SK-MEL-5 (cell line): ENCODE measurements around a stretch of chr1.

DNA sequence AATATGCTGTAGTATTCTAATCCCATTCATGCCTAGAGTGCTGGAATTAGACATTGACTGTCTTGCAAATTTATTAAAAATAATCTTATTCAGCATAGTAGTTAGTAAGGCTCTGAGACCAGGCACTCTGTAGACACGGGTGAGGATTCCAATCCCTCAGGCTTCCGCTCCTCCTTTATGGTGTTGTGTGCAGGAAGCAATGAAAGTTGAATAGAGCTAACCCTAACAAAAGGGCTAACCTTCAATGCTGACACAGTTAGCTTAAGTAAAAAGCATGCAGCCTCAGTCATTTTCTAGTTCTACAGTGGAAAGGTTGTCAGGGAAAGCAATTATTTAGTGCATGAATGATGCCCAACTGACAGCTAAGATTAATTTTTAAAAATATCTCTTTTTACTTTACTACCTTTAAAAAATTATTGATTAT, 199.6 kb upstream of the SGIP1 start:
RAMPAGE:
- cytosol, long total RNA = no peak
- long total RNA = no peak
- nucleus, long total RNA = no peak

DNA sequence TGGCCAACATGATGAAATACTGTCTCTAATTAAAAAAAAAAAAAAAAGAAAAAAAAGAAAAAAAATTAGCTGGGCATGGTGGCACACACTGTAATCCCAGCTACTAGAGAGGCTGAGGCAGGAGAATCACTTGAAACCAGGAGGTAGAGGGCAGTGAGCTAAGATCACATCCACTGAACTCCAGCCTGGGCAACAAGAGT, 191.5 kb upstream of the SGIP1 start:
RAMPAGE:
- cytosol, long total RNA = no peak
- long total RNA = no peak
- nucleus, long total RNA = no peak

GRCh38 chr1:66481039-66481708, 52.8 kb upstream of the SGIP1 start:
RAMPAGE:
- cytosol, long total RNA = no peak
- long total RNA = no peak
- nucleus, long total RNA = no peak

DNA sequence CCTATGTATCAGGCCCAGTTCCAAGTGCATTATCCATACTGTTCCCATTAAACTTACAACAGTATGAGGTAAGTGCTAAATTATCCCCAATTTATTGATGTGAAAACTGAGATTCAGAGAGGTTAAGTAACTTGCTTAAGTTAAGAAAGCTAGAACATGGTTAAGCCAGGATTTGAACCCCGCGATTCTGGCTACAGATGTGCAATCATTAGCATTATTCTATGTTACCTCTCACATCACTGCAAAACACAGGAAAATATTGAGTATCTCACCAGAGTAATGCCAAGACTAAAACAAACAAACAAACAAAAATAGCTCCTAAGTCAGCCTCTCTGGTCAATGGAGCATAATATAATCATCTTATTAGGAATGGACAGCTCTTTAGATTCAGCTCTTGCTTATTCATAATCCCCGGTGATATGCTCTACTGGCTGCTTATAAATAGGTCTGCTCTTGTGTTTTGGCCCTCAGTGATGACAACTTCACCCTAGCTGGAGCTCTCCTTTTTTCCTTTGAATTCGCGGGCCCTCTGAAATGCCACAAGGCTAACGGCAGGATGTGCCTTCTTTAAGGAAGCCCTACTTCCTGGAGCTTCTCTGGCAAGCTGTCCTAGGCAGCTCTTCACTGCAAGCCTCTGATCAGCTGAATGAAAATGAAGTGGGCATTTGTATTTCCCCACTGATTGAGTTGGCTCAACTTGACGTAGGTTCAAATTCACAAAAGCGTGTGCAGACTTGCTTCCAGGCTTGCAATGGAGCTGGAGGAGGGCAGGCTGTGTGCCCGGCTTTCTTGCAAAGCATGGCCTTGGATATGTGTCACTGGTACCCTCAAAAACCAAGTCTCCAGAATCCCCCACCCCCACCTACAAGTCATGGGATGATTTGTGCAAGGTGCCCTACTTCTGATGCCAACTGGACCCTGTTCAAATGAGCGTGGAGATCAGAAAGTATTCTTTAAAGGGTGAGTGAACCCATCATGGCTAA, 22.1 kb downstream of the SGIP1 start:
RAMPAGE:
- cytosol, long total RNA = no peak
- long total RNA = no peak
- nucleus, long total RNA = no peak

GRCh38 chr1:66676737-66677319, 75.4 kb upstream of the DYNLT5 start:
RAMPAGE:
- cytosol, long total RNA = no peak
- long total RNA = no peak
- nucleus, long total RNA = no peak

RAMPAGE:
- cytosol, long total RNA = no peak
- long total RNA = no peak
- nucleus, long total RNA = no peak
Measured at GRCh38 chr1:66705081-66705772, 47.0 kb upstream of the DYNLT5 start.

DNA sequence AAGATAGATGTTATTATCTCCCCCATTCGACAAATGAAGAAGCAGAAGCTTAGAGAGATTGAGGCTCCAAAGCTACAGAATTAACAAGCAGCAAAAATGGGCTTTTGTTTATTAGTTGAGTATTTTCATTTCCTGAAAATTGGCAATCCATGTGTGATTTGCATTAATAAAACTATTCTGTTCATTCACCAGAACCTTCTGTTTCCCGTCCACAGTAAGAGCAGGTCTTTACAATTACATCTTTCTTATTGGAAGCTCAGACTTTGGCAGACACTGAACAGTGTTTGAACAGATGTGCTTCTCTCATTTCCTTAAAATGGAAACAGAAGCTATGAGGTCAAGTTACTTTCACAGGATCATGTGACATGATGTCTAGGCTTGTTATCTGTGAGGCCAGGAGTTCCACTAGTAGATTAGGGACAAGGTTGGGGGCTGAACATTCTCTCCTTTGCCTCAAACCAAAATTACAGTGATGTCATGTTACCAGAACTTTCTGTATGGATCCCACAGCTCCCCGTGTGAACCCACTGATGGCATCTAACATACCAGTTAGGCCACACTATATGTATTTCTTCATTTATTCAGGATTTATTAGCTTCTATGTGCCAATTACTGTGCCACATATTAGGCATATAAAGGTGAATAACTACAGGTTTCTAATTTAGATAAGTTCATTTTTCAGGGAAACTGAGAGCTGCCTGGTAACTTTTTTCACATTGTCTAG, 5.9 kb downstream of the DYNLT5 start:
RAMPAGE:
- cytosol, long total RNA = no peak
- long total RNA = no peak
- nucleus, long total RNA = no peak

GRCh38 chr1:66987250-66988067, 62.7 kb downstream of the MIER1 start:
RAMPAGE:
- cytosol, long total RNA = no peak
- long total RNA = no peak
- nucleus, long total RNA = no peak

RAMPAGE:
- cytosol, long total RNA = no peak
- long total RNA = no peak
- nucleus, long total RNA = no peak
Measured at GRCh38 chr1:67054270-67054876, 425 bp upstream of the SLC35D1 start.

DNA sequence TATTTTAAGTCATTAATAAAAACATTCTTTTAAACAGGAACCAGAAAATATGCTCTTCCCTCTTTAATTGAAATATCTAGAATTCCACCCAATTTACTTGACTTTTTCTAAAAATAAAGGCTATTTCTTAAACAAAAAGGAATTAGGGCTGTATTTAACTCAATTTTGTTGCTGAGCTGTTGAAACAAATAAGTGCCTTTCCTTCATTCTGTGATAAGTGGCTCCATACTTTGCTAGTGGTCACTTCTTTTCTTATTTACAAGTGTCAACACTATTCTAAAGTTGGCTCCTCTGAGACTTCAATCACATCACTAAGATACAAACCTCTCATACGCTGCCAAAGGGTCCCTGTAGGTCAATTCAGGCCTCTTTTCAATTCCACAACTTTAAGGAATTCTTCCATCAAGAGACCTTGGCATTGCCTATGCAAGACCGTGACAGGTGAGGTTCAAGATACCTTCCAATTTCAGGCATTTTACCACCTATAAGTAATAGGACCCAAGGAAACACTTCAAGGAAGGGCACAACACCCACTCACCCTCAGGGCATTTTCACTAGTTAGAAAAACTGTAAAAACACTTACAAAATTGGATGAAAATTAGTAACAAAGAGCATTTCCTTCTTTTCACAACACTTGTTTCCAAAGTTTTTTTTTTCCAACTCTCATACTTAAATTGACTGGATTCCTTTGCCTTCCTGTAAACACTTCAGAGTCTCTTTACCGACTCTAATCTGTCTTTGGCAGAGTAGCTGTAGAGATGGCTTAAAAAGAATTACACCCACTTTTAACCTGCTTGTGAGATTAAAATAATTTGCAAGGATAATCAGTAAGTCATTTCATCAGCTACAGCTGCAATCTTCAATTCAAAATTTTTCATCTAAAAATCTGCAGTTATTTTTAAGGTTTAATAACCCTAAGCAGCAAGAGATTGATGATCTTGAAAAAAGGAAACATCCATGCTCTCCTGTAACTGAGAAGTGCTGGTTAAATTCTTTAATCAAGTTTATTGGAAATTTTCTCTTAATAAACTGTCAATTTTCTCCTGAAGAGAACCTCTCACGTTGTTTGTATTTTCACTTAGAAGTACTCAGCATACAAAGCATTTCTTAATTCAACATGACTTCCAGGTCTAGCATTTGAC, 24.5 kb downstream of the SERBP1 start:
RAMPAGE:
- cytosol, long total RNA = no peak
- long total RNA = no peak
- nucleus, long total RNA = no peak

DNA sequence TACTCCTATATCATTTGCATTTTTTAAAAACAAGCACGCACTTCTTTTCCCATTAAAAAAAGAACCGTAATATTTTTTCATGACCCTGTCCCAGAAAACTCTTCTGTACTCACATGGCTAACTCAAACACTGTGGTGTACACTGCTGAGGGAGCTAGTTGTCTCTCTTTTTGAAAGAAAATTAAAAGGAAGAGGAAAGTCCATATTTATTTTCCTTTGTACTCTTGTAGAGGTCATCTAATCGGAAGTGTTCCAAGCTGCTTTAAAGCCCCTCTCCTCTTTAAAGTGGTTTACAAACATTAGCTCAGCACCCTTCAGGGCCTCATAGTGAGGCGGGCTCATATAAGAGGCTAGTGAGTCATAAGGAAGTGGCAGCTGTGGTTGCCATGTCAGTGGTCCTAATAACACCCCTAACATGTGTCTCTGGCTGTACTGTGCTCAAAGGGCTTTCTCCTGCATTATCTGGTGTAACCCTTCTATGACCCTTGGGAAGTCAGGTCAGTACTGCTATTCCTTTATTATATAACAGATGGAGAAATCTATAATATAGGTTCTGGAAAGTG, 104.4 kb upstream of the SERBP1 start:
RAMPAGE:
- cytosol, long total RNA = no peak
- long total RNA = no peak
- nucleus, long total RNA = no peak

GRCh38 chr1:67590132-67590712, 94.8 kb upstream of the GADD45A start:
RAMPAGE:
- cytosol, long total RNA = no peak
- long total RNA = no peak
- nucleus, long total RNA = no peak

DNA sequence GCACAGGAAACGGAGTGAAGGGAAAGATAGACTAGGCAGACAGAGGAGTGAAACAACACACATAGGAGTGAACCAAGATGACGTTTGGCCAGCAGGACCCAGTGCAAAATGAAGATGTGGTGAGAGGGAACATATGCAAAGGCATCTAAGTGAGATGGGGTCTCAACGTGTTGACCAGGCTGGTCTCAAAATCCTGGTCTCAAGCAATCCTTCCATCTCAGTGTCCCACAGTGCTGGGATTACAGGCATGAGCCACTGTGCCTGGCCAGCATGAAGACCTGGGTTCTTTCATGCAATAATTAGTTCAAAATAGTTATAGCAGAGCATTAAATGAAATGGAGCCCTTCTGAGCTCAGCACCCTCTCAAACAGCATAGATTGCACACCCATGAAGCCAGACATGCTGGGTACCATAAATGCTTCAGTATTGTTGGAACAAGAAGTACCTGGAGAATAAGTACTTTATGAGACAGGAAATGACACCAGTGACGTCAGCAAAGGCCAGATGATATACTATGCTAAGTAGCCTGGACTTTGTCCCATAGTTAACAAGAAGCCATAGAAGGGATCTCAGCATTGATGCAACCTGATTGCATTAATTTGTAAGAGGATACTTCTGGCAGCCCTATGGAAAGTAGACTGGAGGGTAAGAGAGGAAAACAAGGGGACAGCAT, 16.5 kb upstream of the GADD45A start:
RAMPAGE:
- cytosol, long total RNA = no peak
- long total RNA = no peak
- nucleus, long total RNA = no peak

DNA sequence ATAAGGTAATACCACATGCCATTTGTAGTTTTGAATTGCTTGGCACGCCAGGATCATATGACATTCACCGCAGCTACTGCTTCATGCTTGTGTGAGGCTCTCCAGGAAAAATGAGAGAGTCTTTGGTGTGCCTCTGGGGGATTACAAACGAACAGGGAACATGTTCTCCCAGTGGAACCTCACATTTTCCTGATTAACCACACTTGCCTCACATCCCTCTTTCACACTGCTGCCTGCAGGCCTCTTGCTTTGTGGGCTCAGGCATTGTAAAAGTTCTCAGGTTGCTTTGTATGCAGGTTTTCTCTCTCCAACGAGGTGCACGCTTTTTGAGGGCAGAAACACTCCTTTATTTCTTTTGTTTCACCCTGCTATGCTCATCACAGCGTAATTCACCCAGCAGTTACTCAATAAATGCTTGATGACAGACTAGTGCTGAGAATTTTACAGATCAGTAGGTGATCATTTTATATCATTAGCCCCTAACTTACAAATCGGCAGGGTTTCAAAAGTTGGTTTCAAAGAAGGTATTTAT, 65.2 kb downstream of the GADD45A start:
RAMPAGE:
- cytosol, long total RNA = no peak
- long total RNA = no peak
- nucleus, long total RNA = no peak

DNA sequence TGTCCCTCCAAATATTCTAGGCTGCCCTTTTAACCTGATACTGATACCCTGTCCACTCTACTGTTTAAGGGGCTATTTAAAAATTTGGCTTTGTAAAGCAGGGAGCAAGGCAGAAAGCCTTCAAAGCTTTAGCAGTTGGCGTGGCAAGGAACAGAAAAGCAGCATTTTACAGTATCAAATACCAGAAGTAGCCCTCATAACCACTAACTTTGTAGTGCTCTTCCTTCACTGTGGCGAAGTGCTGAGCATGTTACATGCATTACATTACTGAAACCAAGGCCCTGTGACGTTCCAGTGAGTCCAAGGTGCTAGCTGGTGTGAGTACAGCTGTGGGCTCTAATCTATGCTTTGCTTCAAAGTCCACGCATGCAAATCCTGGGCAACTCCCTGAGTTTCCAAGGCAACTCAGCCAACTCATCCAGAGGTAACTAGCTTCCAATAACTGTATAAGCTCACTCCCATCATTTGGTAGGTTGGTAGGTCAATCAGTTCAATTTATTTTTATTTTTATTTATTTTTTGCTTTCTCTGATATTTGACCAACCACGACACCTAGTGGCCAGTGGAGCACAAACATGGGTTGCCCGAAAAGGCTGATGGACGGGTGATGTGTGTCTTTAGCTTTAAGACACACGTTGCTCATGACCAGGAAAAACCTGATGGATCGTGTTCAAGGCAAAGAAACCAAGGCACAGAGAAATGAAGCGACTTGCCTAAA, 73.2 kb downstream of the GNG12 start:
RAMPAGE:
- cytosol, long total RNA = no peak
- long total RNA = no peak
- nucleus, long total RNA = no peak

RAMPAGE:
- cytosol, long total RNA = no peak
- long total RNA = no peak
- nucleus, long total RNA = no peak
Measured at GRCh38 chr1:68191332-68191791, 41.0 kb downstream of the WLS start.

RAMPAGE:
- cytosol, long total RNA = no peak
- long total RNA = no peak
- nucleus, long total RNA = no peak
Measured at GRCh38 chr1:68193800-68194216, 38.5 kb downstream of the WLS start.

DNA sequence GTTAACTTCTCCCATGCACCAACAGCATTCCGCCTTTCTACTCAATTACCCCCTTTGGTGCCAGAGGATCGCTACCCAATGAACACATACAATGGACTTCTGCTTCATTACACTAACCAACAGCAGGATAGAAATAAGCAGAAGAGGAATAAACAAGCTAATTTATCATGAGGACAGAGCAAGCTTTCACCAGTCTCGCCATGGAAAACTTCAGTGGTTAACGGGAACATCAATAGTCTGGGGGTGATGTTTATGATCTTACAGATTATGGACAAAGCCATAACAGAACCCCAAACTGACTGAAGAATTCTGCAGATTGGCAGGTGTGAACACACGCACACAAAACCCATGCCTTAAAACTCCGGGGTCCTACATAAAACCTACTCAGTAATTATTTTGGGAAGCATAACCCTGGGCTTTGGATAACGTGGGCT, 15.0 kb downstream of the WLS start:
RAMPAGE:
- cytosol, long total RNA = no peak
- long total RNA = no peak
- nucleus, long total RNA = no peak

GRCh38 chr1:68231666-68232139, 620 bp downstream of the WLS start:
RAMPAGE:
- cytosol, long total RNA = no peak
- long total RNA = no peak
- nucleus, long total RNA = no peak

RAMPAGE:
- cytosol, long total RNA = no peak
- long total RNA = no peak
- nucleus, long total RNA = no peak
Measured at GRCh38 chr1:69551607-69552033, 16.1 kb upstream of the LRRC7 start.